Iris pigment epithelial cell (primary cell): ENCODE measurements around the gene MGAT3.

DNA sequence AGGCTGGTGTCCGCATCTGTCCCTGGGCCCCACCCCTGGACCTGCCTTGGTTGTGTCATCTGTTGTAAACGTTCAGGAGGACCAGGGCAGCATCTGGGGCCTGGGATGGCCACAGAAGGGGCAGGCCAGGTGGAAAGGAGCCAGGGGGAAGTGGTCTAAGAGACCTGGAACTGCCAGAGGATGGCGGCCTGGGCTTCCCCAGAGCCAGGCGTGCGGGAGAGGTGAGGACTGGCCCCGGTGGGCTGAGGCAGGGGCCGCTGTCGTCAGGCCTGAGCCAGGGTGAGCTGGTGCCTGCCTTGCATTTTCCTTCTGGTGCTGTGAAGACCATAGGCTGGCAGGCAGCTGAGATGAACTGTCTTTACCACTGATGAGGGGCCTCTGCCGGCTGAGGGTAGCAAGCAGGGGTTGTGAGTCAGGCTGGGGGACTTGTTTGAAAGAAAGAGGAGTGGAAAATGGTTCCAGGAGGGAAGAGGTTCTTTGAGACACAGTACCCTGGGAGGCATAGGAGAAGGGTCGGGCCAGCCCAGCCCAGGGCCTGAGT is 26.0 kb upstream of the MGAT3 start:
- RRBS, result no CpG with 5 or more reads among the region's 10 CpGs

DNA sequence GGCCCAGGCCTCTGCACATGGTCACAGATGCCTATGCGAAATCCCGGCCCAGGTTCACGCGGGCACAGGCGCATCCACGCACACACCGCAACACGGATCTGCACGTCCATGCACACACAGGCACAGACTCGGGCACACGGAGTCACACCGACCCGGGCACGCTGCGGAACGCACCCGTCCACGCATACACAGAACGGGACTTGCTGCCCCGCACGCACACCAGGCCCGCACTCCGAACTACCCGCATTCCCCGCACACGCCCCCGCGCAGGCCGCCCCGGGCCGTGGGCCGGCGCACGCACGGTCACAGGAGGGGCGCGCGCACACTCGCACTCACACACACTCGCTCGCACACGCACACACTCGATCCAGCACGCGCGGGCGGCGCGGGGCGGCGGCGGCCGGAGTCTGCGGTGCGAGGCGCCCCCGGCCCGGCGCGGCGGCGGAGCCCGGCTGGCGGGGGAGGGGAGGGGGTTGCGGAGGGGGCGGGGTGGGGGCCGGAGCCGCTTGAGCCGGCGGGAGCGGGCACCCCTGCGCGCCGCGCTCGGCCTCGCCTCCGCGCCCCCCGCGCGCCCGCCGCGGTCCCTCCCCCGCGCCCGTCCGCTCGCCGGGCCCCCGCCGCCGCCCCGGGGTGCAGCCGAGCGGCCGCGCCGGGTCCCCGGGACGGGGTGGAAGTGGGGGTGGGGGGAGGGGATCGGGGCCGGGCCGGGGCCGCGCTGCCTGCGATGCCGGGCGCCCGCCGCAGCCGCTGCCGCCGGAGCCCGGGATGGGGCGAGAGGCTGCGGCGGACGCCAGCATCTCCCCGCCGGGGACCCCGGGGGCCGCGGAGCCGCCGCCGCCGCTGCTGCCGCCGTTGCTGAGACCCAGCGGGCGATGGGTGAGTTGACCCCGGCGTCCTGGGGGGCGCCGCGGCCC is at the start of gene MGAT3:
Gene MGAT3 (plus strand): TSS at position 331 of the 914 bp plus-strand sequence.
- RRBS, result 5% methylated on average over 36 of the region's 138 CpGs

GRCh38 chr22:39462408-39462840 is 5.6 kb downstream of the MGAT3 start:
- RRBS, result no CpG with 5 or more reads among the region's 7 CpGs

- RRBS, result no CpG with 5 or more reads among the region's 23 CpGs
Observed at GRCh38 chr22:39469658-39470307, 13.0 kb downstream of the MGAT3 start.

DNA sequence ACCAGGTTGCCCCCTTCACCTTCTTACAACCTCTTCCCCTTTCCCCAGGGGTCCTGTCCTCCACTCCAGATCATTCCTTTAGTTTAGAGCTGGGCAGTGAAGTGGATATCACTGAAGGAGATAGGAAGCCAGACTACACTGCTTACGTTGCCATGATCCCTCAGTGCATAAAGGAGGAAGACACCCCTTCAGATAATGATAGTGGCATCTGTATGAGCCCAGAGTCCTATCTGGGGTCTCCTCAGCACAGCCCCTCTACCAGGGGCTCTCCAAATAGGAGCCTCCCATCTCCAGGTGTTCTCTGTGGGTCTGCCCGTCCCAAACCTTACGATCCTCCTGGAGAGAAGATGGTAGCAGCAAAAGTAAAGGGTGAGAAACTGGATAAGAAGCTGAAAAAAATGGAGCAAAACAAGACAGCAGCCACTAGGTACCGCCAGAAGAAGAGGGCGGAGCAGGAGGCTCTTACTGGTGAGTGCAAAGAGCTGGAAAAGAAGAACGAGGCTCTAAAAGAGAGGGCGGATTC is 1.7 kb downstream of the ATF4 start:
- RRBS, result no CpG with 5 or more reads among the region's 7 CpGs

GRCh38 chr22:39558177-39558976 is 12.2 kb upstream of the CACNA1I start:
- RRBS, result 9% methylated on average over 25 of the region's 43 CpGs

GRCh38 chr22:39723633-39724356 is 153.2 kb downstream of the CACNA1I start:
- RRBS, result no CpG with 5 or more reads among the region's 9 CpGs

GRCh38 chr22:39946483-39946704 is 13.8 kb upstream of the TMA7B start:
- RRBS, result no CpG with 5 or more reads among the region's 2 CpGs

DNA sequence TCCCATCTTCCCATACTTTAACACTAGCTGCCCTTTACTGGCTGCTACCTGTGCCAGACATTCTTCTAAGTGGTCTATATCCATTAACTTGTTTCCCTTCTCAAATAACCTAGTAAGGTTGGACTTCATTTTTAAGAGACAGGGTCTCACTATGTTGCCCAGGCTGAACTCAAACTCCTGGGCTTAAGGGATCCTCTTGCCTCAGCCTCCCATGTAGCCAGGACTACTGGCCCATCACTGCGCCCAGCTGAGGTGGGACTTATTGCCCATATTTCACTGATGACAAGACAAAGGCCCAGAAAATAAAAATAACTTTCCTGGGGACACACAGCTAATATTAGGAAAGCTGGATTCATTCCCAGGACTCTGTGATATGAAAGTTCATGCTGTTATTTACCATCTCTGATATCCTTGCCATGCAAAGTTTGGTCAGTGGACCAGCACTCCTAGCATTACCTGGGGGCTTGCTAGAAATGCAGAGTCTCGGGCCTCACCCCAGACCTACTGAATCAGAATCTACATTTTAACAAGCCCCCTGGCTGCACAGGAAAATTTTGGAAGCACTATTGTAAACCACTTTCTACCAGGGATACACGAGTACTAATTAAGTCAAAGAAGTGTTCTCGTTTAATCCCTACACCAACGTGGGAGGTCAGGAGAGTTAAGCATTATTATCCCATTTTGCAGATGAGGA is 2.7 kb upstream of the FAM83F start:
- RRBS, result no CpG with 5 or more reads among the region's 5 CpGs

GRCh38 chr22:39997966-39998353 is 3.2 kb downstream of the FAM83F start:
- RRBS, result no CpG with 5 or more reads among the region's 5 CpGs

DNA sequence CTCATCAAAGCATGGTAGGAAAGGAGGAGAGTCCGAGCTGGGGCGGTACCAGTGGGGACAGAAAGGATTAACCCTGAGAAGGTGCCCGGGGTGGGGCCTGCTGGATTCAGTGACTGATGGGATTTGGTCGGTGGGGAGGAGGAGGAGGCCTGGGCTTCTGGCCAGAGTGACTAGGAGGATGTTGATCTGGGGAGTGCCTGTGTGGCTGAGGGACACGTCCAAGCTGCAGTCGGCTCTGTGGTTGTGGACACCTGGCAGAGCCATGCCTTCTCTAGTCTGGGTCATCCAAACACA is 14.7 kb downstream of the FAM83F start:
- RRBS, result no CpG with 5 or more reads among the region's 6 CpGs

- RRBS, result no CpG with 5 or more reads among the region's 8 CpGs
Observed at GRCh38 chr22:40043832-40044246, 49.1 kb downstream of the FAM83F start.

- RRBS, result under 1% methylated on average over 13 of the region's 62 CpGs
Observed at GRCh38 chr22:40044247-40045074, 49.7 kb downstream of the FAM83F start.

DNA sequence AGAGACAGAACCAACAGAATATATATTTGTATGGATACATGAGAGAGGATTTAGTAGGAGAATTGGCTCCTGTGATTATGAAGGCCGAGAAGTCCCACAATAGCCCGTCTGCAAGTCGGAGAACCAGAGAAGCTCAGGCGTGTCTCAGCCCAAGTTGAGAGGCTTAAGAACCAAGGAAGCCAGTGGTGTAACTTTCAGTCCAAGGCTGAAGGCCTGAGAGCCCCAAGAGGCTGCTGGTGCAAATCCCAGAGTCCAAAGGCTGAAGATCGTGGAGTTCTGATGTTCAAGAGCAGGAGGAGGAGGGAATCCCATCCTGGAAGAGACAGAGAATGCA is 72.6 kb downstream of the FAM83F start:
- RRBS, result no CpG with 5 or more reads among the region's 5 CpGs

GRCh38 chr22:40210819-40211289 is 33.1 kb downstream of the TNRC6B start:
- RRBS, result no CpG with 5 or more reads among the region's 3 CpGs

GRCh38 chr22:40224702-40225372 is 47.1 kb downstream of the TNRC6B start:
- RRBS, result no CpG with 5 or more reads among the region's 7 CpGs

GRCh38 chr22:40276358-40276930 is 69.9 kb upstream of the ADSL start:
- RRBS, result no CpG with 5 or more reads among the region's 3 CpGs

DNA sequence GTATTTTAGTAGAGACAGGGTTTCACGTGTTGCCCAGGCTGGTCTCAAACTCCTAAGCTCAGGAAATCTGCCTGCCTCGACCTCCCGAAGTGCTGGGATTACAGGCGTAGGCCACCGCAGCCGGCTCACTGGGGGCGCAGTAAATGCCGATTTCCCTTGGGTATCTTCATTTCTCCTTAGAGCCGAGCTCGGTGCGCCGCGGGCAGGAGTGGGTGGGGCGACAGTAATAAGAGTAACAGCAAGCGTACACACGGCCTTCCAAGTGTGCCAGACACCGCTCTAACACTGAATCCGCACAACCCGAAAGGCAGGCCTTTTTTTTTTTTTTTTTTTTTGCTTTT is 526 bp upstream of the ADSL start:
- RRBS, result no CpG with 5 or more reads among the region's 19 CpGs

DNA sequence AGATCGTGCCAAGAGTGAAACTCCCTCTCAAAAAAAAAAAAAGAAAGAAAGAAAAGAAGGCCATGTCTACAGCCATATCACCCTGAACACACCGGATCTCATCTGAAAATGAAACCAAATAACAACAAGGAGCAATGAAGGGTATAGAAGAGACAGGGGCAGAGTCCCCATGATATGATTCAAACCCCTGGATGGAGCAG is 11.0 kb upstream of the MRTFA start:
- RRBS, result no CpG with 5 or more reads among the region's 2 CpGs

- RRBS, result no CpG with 5 or more reads among the region's 3 CpGs
Observed at GRCh38 chr22:40674386-40674742, 4.9 kb upstream of the MCHR1 start.